Islet of Langerhans (tissue), 1 donor: ENCODE measurements around a stretch of chr11.

- RRBS, result no CpG with 5 or more reads among the region's 5 CpGs
These were observed 21.9 kb downstream of the CTR9 start for GRCh38 chr11:10772898-10773336.

DNA sequence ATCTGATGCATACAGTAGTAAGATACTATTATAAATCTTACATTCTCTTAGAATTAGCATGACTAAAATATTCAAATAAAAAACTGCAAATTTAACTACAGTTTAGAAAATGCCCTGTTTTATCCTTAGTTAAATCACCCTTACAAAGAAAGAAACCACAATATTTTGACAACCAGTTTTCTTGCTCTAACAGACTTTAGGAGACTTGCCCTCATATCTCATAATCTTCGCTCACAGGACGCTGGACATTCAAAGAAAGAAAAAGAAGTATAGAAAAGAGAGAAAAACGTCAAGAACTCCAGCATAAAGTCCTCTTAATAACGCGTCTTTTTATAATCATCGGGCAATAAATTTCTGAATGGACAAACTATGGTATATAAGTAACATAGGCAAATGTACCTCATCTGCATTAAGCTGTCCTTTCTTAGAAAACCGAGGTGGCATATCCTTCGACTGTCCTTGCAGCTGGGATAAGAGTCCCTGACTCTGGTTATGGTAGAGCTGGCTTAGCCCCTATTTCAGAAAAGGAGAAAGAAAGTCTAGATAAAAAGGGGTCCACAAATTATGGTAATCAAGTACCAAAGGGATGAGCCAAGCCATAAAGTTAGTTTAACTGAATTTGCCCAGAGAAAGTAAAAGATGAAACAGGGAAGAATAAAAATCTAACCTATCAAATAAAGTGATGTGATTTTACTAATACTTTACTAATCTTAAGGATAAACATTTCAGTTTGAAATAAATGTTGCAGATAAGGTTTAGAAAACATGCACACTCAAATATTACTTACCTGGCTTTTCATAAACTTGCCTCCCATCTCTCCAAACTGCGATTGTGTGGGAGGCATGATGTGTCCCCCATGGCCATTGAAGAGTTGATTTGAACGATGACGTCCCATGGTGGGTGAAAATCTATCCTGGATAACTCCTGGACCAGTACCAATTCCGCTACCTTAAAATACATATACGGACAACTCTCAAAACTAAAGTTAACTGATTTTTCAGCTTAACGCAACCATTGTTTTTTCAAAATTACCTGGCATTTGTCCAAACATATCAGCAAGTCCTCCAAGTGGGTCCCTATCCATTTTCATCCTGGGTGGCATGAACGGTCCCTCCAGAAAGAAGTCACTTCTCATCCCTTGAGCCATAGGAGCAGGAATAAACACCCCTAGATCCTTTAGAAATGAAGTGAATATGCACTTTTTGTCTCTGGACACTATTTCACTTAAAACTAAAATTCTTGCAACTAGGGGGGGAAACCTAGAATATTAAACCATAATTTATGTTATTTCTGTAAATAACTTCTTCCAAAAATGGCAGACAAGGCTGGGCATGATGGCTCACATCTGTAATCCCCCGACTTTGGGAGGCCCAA is 7.0 kb downstream of the EIF4G2 start:
- RRBS, result no CpG with 5 or more reads among the region's 16 CpGs

- RRBS, result no CpG with 5 or more reads among the region's 3 CpGs
These were observed 34.5 kb upstream of the ZBED5 start for GRCh38 chr11:10892288-10892785.

GRCh38 chr11:11521080-11522062 is 100.4 kb downstream of the GALNT18 start:
- RRBS, result no CpG with 5 or more reads among the region's 15 CpGs

DNA sequence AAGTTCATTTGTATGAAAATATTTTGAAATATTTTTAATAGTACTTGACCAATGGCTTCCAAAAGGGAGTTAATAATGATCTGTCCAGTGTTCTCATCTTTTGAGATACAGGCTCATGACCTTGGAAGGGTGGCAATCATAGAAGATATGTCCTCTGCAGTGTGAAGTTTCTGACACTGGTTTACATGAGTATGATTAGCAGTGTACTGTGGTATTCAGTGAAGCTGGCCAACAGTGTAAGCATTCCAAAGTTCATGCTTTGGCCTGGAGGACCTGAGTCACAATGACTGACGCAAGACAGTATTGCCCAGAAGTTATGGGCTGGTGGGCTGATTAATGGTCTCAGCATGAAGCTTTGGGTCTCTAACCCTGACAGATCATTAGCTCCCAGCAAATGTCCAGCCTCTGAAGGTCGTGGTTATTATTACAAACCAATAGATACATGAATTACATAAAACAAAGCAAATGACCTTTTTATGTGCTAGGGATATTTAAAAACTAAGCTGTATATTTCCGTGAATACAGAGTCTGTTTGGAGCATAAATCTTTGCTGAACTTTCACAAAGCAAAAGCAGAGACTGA is 28.5 kb upstream of the USP47 start:
- RRBS, result no CpG with 5 or more reads among the region's 3 CpGs

GRCh38 chr11:11947693-11948210 is 60.7 kb downstream of the DKK3 start:
- RRBS, result no CpG with 5 or more reads among the region's 4 CpGs

DNA sequence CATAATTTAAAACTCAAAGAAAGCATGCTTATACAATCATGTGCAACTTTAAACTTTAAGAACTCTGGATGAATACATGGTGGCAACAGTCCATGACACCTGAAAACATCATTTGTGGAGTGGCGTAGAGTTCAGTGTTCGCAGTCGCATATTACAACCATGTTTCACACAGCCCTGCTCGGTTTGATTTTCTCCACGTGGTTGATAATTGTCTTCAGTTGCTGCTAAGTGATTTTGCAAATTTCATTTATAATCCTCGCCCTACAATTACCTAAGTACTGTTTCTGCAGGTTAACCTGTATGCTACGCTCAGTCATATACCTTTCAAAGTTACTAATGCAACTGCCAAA is 45.3 kb downstream of the DKK3 start:
- RRBS, result no CpG with 5 or more reads among the region's 7 CpGs

DNA sequence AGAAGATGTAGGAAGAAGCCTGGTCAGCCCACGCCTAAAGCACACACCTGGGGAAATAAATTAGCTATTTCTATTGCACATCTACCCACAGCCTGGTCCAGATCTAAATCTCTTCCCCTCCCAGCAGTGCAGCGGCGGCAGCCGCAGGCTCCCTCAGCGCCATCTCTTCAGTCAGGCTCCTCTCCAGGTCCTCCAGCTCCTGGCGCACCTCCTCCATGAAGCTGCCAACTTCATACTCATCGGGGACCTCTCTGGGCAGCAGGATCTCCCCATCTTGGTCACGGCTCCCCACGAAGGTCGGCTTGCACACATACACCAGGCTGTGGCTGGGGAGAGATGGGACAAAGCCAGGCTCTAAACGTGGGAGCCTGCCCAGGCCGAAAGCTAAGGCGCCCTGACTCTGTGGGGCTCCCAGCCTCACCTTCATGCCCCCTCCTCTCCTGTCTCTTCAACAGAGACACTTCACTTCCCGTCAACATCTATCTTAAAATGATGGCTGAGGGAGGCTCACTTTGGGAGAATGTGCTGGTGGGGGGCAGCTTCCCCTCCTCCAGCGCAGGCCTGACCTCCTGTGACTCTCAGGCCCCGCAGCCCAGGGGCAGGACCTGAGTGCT is 44.0 kb downstream of the DKK3 start:
- RRBS, result no CpG with 5 or more reads among the region's 16 CpGs

DNA sequence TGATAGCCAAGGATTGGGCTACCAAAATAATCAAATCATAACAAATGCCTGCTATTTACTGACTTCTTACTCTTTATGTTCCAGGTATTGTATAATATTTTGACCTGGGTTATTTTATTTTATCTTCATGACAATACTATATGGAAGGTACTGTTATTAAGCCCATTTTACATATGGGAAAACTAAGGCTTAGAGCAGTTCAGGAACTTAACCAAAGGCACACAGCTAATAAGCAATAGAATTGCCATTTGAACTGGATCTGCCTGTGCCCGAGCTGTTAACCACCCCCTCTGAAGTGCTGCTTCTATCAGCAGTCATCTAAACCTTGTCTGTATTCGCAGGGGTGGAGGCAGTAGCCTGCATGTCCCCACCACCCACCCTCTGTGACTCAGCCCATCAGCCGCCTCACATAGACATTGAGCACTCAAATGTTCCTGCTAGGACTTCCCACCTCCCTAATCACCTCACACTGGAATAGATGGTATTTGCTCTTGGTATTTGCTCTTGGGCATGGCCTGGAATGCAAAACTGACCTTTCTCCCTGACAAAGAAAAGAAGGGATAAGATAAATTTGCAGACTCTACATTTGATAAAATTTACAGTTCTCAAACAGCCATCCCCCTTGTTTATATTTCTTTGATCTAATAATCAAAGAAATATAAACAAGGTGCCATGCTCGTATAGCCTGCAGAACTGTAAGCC is 16.2 kb downstream of the DKK3 start:
- RRBS, result no CpG with 5 or more reads among the region's 4 CpGs

GRCh38 chr11:12051099-12051355 is 42.6 kb upstream of the DKK3 start:
- RRBS, result no CpG with 5 or more reads among the region's 3 CpGs

- RRBS, result no CpG with 5 or more reads among the region's 12 CpGs
These were observed 2.8 kb downstream of the MICAL2 start for GRCh38 chr11:12113022-12113792.

DNA sequence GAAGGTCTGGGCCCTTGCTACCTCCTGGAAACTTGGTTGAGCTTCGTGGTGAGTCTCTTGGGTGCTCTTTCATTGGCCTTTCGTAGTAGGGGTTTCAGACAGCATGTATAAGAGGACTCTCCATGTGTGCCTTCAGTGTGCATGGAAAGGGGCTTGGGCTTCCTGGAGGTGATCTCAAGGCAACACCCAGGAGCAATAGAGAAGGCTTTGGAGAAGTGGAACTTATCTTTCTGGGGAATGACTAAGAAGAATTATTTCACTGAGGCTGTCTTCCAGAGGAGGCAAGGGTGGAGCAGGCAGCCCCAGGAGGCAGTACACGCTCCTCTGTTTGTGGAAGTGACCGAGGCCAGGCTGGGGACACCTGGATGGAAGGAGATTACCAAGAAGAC is 45.8 kb downstream of the MICAL2 start:
- RRBS, result no CpG with 5 or more reads among the region's 4 CpGs

DNA sequence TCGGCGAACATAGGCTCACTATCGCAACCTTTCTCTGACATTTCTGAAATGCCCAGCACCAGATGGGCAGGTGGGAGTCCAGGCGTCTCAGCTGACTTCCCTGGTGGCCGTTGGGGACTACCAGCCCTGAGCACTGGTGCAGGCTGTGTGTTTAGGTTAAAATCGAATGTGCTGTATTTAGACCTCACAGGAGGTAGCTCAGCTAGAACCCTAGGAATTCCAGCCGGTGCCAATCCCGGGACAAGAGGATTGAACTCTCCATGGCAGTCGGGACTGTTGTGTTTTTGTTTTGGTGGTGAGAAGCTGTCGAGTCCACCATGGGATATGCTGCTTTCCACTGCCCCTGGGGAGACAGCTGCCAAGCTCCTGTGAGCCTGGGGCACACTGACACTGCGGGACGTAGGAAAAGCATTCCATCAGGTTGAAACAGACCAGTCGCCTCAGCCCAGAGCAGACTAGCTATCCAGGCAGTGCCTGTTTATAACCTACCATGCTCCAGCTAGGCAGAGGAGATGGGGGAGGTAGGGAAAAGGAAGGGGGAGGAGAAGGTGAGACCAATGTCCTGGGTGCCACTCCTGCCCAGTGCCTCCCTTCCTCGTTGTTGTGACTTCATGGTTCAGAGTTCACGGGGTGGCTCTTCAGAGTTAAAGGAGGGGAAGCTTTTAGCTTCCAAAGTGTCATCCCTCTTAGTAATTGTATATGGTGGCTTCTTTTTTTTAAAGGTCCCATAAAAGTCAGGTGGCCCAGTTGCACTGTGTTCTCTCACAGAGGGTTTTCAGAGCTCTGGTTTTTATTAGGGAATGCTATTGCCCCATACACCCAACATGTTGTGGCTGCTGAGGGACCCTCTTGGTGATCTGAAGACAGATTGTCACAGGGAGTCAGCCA is 53.0 kb downstream of the MICAL2 start:
- RRBS, result no CpG with 5 or more reads among the region's 15 CpGs

GRCh38 chr11:12242038-12242976 is 131.9 kb downstream of the MICAL2 start:
- RRBS, result 42% methylated on average over 2 of the region's 18 CpGs

DNA sequence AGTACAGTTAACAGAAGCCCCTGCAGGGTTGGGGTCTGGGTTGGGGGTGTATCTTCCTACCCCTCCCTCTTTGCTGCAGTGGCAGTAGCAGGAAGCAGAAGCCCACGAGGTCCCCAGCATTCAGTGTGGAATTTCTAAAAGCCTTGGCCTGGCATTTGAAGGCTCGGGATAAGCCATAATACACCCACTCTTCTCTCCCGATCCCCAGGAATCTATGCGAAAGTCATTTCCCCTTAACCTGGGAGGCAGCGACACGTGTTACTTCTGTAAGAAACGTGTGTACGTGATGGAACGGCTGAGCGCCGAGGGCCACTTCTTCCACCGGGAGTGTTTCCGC is 120.8 kb upstream of the PARVA start:
- RRBS, result no CpG with 5 or more reads among the region's 13 CpGs

DNA sequence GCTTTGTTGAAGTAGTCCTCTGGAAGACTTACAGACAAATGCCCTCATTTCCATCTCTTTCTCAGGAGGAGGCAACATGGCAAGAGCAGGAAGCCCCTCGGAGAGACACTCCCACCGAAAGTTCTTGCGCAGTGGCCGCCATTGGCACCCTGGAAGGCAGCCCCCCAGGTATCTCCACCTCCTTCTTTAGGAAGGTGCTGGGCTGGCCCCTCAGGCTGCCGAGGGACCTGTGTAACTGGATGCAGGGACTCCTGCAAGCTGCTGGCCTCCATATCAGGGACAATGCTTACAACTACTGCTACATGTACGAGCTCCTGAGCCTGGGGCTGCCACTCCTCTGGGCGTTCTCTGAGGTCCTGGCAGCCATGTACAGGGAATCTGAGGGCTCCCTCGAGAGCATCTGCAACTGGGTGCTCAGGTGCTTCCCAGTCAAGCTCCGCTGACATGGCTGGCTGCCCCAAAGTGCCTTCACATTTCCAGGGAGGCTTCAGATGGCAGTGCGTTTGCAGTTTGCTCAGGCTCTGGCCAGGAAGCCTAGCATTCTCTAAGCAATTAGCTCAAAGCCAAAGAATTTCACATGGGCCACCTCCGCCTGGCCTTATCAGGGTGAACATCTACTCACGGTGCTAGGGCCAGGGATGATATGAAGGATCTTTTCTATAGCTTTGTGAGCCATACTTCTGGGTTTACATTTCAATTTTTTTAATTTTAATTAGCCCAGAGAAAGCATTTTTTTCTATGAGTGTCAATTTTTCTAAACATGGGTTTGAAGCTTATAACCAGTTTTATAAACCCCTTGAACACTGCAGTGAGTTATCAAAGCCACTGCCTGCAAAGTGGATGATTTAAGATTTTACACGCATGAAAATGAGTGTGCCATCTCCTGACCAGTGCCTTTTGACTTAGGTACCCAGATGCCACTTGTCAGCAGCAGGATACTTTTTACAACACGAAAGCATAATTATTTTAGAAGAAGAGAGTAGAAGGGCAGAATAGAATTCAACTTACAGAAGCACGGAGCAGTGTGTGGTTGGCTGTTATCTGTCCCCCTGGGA is 117.3 kb upstream of the PARVA start:
- RRBS, result no CpG with 5 or more reads among the region's 15 CpGs

DNA sequence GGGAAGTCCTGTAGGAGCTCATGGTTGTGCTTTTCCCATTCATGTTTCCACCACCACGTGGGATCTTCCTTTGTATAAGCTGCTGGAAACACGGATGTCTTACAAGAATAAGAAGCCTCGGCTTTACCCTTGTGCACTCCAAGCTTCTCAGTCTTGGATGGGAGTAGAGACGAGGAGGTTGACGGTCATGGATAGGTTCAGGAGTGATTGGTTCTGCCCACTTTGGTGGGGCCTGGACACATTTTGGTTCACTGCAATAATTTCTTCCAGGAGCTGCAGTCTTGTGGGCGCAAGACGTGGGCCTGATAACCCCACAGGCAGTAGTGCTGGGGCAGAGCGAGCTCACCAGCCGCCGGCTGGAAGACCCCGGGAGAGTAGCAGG is 508 bp upstream of the PARVA start:
- RRBS, result 15% methylated on average over 1 of the region's 11 CpGs

DNA sequence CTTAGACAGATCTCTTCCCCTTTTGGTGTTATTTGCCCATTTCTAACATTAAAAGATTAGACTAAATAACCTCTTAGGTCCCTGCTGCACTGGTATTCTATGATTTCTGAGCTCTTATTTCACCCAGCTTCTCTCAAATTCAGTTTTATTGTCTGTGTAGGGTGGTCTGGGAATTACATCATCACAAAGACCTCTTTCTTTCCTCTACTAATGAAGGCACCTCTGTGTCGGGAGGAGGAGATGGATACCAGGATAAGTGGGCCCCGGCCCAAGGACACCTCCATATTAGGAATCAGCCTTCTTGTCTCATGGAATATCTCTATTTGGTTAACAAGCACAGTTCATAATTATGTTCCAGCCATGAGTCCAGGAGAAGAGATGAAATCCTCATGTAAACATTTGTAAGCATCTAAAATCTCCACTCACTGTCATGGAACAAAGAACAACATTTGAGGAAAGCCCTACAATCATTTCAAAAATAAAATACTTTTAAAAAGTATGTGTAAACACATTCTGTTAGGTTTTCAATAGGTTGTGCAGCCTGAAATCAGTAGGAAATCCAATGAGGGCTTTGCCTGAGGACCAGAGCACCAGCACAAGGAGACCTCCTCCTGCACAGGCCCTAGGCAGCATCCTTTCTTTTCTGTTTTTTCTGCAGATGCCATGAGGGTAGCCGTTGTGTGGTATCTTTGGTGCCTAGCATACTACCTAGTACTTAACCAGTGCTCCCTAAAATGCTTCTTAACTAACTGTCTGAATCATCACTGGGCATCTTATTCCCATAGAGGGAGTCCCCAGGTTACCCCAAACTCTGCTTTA is 9.5 kb downstream of the PARVA start:
- RRBS, result no CpG with 5 or more reads among the region's 3 CpGs

- RRBS, result no CpG with 5 or more reads among the region's 6 CpGs
These were observed 10.9 kb downstream of the PARVA start for GRCh38 chr11:12388151-12388698.

- RRBS, result 2% methylated on average over 22 of the region's 50 CpGs
These were observed 484 bp upstream of the TEAD1 start for GRCh38 chr11:12673662-12674212.